Duodenum (tissue), 1 donor: ENCODE measurements around the genes EFHC2 and CHST7.

GRCh38 chrX:41665644-41666095 is 23.1 kb upstream of the GPR34 start:
- PRO-cap: no peak

- PRO-cap: no peak
These were observed 38.7 kb downstream of the PPP1R2C start for GRCh38 chrX:42739210-42739654.

DNA sequence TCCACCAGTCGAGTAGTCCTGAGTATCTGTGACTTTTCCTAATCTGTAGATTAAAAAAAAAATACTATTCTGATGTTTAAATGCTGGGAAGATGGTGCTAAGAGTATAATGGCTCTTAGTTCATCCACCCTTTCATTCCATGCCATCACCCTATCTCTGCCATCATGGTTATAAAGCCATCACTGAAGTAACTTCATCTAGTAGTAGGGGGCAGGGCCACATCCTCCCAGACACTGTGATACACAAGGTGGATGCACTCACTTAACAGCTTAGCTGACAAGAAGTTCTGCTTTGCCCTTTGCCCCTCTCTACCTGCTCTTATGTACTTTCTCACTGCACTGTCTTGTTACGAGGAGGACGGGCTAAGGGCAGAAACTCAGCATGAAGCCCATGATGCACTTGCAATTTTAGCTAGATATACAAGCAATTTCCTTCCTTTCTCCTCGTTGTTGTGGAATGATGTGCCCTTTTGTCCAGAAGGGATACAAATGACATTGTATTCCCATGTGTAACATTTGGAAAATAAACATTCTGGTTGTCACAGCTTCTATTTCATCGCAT is 47.0 kb downstream of the MAOA start:
- PRO-cap: no peak

DNA sequence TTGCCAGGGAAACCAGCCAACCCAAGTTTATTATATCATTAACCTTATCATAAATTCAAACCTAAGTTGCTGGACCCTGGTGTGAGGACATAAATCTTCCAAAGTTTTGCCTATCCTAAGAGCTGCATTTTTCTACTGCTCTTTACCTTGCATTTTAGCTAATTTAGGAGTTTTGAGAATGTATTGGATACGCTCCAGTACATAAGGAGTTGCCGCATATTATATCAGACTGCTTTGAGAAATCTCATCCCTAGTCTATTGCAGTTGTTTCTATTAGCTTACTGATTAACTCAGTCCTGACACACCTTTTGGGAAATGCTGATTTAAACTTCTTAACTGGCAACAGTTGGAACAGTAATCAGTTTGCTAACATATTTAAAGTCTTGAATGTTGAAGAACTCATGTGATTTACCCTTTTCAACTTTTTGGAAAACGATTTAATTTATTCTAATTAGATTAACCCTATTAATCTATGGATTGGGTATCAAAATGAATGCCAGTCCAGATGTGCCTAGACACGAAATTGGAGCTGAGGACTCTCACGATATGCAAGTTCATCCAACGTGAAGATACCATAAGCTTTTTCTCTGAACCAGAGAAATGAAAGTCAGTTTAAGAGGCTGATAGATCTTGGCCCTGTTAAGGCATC is 89.9 kb downstream of the MAOA start:
- PRO-cap: no peak

- PRO-cap: no peak
These were observed 118.0 kb downstream of the EFHC2 start for GRCh38 chrX:44225515-44225902.

- PRO-cap: no peak
These were observed 97.8 kb downstream of the EFHC2 start for GRCh38 chrX:44245662-44246033.

- PRO-cap: no peak
These were observed at the start of gene EFHC2 for GRCh38 chrX:44343112-44344040. EFHC2 (minus strand) TSS chrX:44343672.

DNA sequence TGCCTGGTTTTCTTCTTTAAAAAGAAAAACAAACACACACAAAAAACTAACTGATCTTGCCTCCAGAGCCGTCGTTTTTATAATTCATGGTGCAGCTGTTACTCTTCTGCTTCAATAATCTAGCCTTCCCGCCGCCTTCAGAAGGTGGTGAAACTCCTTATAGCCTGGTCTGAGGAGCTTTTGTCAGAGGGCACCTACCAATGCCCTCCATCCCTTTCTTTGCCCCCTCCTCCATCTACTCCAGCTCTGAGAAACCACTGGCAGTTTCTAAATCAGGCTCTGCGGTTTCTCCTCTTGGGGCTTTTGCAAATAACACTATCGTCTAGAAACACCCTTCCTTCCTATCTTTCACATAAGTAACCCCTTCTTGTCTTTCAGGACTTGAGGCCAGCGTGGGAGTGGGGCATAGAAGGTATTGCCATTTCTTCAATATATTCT is 1.1 kb upstream of the EFHC2 start:
- PRO-cap: no peak

- PRO-cap: no peak
These were observed 2.3 kb downstream of the KDM6A start for GRCh38 chrX:44875098-44875788.

GRCh38 chrX:44898351-44898550 is 25.3 kb downstream of the KDM6A start:
- PRO-cap: no peak

- PRO-cap: no peak
These were observed 42.7 kb downstream of the KDM6A start for GRCh38 chrX:44915699-44916033.

DNA sequence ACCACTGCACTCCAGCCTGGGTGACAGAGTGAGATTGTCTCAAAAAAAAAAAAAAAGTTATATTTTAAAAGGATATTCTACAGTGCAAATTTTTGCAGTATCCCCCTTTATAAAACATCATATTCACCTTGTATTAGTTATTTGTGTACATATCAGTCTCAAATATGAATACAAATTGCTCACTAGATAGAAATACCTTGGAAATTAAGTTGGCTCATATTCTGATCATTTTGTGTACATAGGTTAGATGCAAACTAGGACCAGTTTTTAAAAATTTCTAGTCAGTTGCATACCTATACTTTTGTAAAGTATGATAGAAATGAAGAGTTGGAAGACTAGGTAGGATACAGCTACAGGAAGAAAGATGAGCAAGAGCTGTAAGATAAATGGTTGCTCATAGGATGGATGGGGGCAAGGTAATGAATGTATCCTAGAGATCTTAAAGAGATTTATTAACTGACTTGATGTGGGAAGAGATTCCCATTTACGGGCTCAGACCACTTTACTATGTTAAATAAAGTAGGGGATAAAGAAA is 156.6 kb downstream of the KDM6A start:
- PRO-cap: no peak

DNA sequence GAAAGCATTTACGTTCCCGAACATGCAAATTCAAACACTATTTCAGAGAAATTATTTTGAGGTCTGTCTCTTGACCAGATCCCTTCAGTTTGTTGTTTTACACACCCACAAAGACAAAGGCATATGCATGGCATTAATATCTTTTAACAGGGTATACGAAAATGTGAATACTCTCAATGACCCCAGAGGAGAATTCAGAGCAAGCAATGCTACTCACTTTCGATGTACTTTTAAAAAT is 566.9 kb upstream of the DIPK2B start:
- PRO-cap: no peak

- PRO-cap: no peak
These were observed 596.5 kb upstream of the KRBOX4 start for GRCh38 chrX:45850579-45851073.

DNA sequence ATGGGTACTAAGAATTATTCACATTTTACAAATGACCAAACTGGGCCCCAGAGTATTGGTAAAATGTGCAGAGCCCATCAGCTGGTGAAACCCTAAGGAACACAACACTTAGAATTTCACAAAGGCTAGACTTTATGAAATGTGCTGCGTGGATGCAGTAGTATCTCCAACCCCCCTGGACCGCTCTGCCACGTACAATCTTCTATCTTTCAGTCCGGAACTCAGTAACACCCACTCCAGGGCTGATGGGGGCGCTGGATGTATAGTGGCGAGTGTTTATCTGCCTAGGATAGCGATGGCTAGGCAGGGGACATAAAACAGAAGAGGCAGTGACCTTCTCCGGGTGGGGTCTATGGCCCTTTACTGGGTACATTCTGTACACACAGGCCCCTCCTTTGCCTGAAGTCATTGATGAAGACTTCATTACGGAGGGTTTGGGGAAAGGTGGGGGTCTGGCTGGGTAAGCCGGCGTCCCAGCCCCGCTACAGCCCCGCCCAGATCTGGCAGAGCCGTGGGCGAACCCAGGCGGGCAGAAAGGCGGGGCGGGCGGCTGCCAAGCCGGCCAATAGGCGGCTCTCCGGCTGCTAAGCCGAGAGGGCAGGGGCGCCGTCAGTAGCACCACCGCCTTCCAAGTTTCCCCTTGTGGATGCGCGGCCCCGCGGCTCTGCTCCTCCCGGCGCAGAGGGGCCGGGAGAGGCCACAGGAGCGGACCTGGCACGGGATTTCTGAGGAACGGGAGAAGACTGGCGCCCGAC is at the start of gene CHST7:
Gene CHST7 (plus strand): TSS at position 612 of the 755 bp plus-strand sequence.
- PRO-cap: bidirectional peak, plus-strand start at position 681 of the sequence, minus-strand start at position 410 of the sequence

DNA sequence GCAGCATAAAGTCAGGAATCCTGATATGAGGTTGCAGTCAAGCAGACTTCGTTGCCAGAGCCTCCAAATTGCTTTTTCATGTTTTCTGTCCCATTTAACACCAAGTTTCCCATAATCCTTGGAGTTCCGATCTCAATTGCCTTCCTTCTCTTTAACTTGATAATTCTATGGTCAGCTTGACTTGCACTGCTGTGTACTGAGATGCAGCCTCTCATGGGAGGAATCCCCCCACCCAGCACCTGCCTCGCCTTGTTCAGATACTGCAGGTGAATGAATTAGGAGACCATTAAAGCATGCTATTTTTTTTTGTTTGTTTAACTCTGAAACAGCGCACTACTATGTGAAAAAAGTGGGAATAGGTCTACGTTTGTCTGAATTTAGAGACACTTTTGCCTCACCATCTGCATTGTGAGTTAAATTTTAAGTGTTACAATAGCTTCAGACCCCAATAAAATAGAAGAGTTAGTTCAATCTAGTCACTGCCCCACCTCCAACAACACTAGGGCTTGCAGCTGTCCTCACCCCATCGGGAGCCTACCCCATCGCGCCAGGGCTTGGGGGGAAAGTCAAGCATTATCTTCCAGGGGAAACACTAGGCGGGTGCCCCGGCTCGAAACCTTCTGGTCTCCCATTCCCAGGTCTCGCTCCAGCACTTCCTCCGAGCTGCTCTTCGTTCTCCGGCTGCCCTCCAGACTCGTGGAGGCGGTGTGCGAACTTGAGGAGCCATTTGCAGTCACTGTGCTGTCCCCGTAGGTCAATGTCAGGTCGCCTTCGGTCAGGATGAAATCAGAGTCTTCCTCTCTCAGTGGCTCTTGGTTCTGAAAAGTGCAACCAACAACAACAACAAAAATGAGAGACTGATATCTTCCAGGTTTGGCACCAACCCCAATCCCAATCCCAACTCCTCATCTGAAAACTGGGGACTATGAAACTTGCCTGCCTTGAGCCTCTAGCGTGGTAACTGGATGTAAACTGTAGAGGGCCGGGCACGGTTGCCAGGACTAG is 33.1 kb downstream of the CHST7 start:
- PRO-cap: no peak

DNA sequence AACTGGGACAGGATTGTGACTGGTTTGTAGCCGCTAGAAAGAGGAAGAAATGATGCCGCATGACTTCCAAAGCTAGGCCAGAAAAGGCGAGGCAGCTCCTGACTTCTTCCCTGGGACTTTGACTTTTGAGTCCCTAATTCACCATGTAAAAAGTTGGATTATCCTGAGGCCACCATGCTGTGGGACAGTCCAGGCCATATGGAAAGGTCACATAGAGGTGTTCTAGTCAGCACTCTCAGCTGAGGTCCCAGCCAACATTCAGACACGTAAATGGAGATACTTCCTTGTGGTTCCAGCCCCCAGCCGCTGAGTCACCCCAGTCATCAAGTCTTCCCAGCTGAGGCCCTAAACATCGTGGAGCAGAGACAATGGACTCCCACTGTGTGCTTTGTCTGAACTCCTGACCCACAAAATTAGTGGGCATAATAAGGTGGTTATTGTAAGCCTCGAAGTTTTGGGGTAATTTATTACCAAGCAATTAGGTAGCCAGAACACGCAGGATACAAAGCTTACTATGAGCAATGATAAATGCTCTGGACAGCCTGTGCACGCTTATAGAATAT is 33.0 kb upstream of the SLC9A7 start:
- PRO-cap: no peak

- PRO-cap: no peak
These were observed 2.9 kb downstream of the UBA1 start for GRCh38 chrX:47196356-47197106.

- PRO-cap: no peak
These were observed 1.2 kb downstream of the CDK16 start for GRCh38 chrX:47219680-47220155.

- PRO-cap: no peak
These were observed 58.4 kb upstream of the ZNF157 start for GRCh38 chrX:47311870-47312510.